Measurements from ENCODE around the gene ISL2.

GRCh38 chr15:75649688-75650370, 2.1 kb downstream of the SNX33 start:
- RRBS = no CpG with 5 or more reads among the region's 24 CpGs
CAGE:
- cytosol, long polyA plus RNA = no peak
- long polyA plus RNA = no peak
- nucleus, long polyA plus RNA = no peak

GRCh38 chr15:75653418-75653881, 5.7 kb downstream of the SNX33 start:
- RRBS = no CpG with 5 or more reads among the region's 13 CpGs
CAGE:
- cytosol, long polyA plus RNA = no peak
- long polyA plus RNA = no peak
- nucleus, long polyA plus RNA = no peak

- RRBS = no CpG with 5 or more reads among the region's 12 CpGs
CAGE:
- cytosol, long polyA plus RNA = no peak
- long polyA plus RNA = no peak
- nucleus, long polyA plus RNA = no peak
These were observed 13.3 kb downstream of the SNX33 start for GRCh38 chr15:75660912-75661523.

DNA sequence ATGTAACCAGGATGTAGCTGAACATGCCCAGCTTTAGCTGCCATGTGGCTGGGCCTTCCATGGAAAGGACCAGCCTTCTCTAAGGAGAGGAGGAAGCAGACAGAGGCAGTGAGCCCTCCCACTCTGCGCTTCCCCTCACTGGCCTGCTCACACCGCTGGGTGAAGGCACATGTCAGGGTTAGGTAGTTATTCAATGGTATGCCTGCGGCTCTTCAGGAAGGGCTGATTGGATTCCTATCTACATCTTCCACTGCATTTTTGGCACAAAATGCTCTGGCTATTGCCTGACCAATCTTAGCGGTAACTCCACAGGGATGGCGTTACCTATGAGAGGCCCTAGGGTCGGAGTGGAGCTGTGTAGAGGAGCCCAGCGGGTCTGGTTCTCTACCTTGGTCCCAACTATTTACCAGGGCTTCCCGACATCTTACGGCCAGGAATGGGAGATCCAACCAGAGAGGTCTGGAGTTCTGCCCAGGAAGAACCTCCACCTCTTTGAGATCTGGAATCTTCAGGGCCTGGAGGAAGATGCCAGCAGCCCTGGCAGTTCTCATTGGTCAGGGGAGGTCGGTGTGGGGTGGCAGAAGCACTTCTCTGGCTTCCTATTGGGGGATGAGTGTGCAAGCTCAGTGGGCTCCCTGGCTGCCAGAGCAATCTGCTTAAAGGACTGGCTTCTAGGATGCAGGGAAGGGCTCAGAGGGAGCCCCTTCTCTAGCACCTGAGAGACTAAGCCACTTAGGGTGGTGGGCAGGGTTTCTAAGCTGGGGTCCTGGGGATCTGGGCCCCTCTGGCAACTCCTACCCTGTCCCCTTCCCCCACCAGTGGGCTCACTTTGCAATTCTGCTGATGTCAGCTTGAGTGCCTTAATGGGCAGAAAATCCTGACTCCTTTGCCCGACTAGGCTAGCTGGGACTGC, 24.2 kb downstream of the SNX33 start:
- RRBS = no CpG with 5 or more reads among the region's 11 CpGs
CAGE:
- cytosol, long polyA plus RNA = no peak
- long polyA plus RNA = no peak
- nucleus, long polyA plus RNA = no peak

DNA sequence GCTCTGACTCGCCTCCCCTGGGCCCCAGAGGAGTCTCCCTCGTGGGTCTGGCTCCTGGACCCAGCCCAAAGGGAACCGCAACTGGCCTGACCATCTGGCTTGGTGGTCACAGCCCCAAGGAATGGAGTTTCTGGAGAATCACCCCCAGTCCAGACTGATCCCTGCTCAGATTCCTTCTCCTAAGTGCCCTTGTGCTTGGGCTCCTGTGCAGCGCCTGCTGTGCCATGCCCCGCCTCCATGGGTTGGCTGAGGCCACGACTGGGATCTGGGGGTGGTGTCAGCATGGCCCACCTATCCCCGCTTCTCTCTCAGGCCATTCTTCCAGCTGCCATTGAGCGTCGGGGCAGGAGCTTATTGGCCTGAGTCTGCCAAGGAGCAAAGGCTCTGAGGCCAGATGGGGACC, 19.1 kb downstream of the CSPG4 start:
- RRBS = no CpG with 5 or more reads among the region's 9 CpGs
CAGE:
- cytosol, long polyA plus RNA = no peak
- long polyA plus RNA = no peak
- nucleus, long polyA plus RNA = no peak

DNA sequence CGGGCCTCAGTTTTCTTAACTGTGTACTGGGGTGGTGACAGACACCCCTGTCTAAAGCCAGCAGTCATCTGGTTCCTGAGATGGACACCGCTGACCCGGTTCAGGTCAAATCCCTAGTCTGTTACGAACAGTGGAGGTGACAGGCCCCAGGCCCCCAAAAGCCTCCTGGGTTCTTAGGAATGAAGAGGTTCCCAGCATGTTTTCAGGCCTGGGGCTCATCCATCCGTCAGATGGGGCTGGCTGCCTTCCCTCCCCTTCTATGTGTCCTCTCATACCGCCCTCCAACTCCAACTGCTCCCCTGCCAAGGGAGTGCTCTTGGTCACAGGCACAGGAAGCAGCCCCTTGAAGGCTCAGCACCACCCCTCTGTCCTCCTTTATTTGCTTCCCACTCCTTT, 754 bp upstream of the ODF3L1 start:
- RRBS = 95% methylated on average over 3 of the region's 6 CpGs
CAGE:
- cytosol, long polyA plus RNA = no peak
- long polyA plus RNA = no peak
- nucleus, long polyA plus RNA = no peak

DNA sequence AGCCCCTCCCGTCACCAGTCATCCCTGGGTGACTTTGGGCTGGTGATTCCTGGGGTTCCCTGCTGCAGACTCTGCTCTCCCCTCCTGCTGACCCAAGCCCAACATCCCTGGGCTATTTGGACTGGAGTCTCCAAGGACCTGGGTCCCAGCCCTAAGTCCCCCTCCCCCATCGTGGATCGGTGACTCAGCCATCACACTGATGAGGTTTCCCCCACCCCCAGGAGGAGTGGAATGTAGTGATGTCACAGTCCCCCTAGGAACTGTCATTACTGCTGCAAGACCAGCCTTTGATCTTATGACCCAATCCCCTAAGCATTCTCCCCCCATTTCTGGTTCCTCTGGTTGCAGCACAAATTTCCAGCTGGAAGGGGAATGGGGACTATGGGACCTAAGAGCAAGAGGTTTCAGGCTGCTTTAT, 52.2 kb downstream of the ODF3L1 start:
- RRBS = no CpG with 5 or more reads among the region's 3 CpGs
CAGE:
- cytosol, long polyA plus RNA = no peak
- long polyA plus RNA = no peak
- nucleus, long polyA plus RNA = no peak

CAGE:
- cytosol, long polyA plus RNA = no peak
- long polyA plus RNA = no peak
- nucleus, long polyA plus RNA = no peak
These were observed 19.0 kb upstream of the UBE2Q2 start for GRCh38 chr15:75824279-75824586.

- RRBS = no CpG with 5 or more reads among the region's 1 CpG
CAGE:
- cytosol, long polyA plus RNA = no peak
- long polyA plus RNA = no peak
- nucleus, long polyA plus RNA = start-site peak on the plus strand at chr15:75938578-75939084, 349 reads
These were observed 35.1 kb downstream of the FBXO22 start for GRCh38 chr15:75938636-75939305.

DNA sequence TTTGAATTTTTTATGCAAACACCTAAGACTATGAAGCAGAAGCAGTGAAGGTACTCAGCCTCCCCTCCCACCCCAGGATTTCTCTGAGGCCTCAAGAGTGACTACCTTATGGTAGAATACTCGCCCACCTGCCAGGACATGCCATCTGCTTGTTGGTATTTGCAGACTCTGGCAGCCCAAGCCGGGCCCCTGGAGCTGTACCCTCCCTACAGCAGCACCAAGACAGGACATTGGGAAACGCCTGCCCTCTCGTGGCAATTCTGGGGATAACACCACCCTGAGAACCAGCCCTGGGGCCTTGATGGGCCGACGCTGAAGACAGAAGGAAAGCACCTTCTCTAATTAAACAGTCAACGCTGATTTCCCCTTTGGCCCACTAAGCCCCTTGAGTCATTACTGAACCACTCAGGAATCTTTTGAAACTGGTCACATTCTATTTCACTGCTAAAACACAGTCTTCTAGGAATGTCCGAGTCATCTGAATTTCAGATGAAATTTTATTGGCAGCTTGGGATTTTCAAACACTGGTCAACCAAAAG, 91.2 kb downstream of the TMEM266 start:
- RRBS = no CpG with 5 or more reads among the region's 8 CpGs
CAGE:
- cytosol, long polyA plus RNA = no peak
- long polyA plus RNA = no peak
- nucleus, long polyA plus RNA = no peak

DNA sequence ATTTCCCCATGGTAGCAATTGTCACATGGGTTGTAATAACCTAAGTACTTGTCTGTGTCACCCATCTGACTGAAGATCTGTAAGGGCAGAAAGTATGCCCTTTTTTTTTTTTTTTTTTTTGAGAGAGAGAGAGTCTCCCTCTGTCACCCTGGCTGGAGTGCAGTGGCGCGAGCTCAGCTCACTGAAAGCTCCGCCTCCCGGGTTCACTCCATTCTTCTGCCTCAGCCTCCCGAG, 481 bp upstream of the ETFA start:
- RRBS = no CpG with 5 or more reads among the region's 5 CpGs
CAGE:
- cytosol, long polyA plus RNA = no peak
- long polyA plus RNA = no peak
- nucleus, long polyA plus RNA = no peak

DNA sequence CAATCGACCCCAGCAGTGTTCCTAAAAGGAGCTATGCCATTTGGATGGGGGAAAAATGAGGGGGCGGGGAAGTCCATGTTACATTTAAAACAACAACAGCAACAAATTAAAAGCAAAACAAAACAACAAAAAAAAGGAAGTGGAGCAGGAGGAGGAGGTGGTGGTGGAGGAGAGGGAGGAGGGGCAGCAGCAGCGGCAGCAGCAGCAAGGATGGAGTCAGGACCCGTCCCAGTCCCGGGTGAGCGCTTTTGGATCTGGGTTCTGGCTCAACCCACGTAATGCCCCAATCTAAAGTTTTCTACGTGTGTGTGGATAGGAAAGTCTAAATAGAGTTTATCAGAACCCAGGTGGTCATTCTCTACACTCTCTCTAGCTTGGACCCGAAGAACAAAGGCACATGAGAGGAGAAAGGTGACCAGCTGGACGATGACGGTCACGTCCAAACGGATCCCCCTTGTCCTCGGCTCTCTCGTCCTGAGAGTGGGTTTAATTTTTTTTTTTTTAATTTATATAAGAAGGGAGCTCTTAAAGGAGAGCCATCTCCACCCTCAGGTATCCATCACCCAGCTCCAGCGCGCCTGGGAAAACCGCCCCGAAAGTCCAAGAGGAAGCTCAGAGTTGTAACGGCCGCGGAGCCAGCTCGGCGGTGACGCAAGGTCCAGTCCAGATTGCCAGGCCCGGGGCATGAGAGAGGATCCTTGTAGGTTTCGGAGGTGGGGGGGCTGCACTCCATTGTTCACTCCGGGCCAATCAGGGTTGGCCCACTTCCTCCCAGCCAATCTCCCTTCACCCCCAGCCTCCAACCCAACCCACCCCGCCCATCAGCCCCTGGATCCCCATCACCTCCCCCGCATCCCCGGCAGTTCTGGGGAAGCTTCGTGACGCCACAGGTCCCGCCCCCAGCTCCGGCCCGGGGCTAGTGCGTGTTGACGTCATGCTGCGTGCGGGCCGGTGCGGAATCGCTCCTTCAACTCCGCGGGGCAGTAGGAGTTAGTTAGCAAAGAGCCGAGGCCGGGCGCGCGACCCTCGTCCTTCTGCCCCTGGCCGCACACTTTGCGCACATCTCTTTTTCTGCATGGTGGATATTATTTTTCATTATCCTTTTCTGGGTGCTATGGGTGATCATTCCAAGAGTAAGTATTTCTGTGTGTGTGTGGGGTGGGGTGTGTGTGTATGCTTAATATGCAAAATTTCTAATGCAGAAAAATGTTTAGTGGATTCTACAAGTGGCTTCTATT, at the start of gene ISL2:
TSS of gene ISL2 (plus strand) at position 965 of the 1,238 bp plus-strand sequence.
- RRBS = 1% methylated on average over 15 of the region's 53 CpGs
CAGE:
- cytosol, long polyA plus RNA = start-site peak on the plus strand centred at position 981 of the sequence, 5 bp wide, 6 reads
- long polyA plus RNA = no peak
- nucleus, long polyA plus RNA = start-site peak on the minus strand centred at position 669 of the sequence, 9 bp wide, 25 reads; start-site peak on the plus strand centred at position 981 of the sequence, 5 bp wide, 11 reads

DNA sequence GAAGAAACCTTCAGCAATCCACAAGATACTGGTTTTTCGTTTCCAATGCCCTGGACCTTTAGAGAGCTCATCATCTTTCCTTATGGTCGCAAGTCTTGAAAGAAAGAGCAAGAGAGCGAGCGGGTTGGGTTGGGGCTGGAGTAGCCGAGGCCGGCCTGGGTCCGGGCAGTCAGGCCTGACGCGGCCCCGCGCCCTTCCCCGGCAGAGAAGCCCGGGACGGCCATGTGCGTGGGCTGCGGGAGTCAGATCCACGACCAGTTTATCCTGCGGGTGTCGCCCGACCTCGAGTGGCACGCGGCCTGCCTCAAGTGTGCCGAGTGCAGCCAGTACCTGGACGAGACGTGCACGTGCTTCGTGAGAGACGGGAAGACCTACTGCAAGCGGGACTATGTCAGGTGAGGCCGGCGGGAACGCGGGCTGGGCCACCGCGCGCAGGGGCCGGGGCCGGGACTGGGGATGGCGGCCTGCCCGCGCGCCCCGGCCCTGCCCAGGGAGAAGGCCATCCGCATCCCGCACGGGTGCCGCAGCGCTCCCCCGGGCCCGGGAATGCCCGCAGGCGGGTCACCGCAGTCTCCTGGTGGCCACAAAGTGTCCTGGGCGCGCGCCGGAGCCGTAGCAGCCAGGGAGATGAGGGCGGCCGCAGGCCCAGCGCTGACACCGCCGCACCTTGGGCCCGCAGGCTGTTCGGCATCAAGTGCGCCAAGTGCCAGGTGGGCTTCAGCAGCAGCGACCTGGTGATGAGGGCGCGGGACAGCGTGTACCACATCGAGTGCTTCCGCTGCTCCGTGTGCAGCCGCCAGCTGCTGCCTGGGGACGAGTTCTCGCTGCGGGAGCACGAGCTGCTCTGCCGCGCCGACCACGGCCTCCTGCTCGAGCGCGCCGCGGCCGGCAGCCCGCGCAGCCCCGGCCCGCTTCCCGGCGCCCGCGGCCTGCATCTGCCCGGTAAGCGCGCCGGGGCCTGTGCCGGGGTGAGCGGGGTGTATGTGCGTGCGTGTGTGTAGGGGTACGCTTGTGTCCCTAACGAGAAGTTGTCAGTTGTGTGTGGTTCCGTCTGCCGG, 1.3 kb downstream of the ISL2 start:
- RRBS = 3% methylated on average over 36 of the region's 109 CpGs
CAGE:
- cytosol, long polyA plus RNA = no peak
- long polyA plus RNA = no peak
- nucleus, long polyA plus RNA = no peak

- RRBS = 1% methylated on average over 26 of the region's 52 CpGs
CAGE:
- cytosol, long polyA plus RNA = no peak
- long polyA plus RNA = no peak
- nucleus, long polyA plus RNA = no peak
These were observed 10.5 kb downstream of the ISL2 start for GRCh38 chr15:76346974-76347603.

- RRBS = no CpG with 5 or more reads among the region's 5 CpGs
CAGE:
- cytosol, long polyA plus RNA = no peak
- long polyA plus RNA = no peak
- nucleus, long polyA plus RNA = start-site peak on the minus strand at chr15:76775075-76775114, 13 reads
These were observed 130.3 kb downstream of the SCAPER start for GRCh38 chr15:76774814-76775319.

DNA sequence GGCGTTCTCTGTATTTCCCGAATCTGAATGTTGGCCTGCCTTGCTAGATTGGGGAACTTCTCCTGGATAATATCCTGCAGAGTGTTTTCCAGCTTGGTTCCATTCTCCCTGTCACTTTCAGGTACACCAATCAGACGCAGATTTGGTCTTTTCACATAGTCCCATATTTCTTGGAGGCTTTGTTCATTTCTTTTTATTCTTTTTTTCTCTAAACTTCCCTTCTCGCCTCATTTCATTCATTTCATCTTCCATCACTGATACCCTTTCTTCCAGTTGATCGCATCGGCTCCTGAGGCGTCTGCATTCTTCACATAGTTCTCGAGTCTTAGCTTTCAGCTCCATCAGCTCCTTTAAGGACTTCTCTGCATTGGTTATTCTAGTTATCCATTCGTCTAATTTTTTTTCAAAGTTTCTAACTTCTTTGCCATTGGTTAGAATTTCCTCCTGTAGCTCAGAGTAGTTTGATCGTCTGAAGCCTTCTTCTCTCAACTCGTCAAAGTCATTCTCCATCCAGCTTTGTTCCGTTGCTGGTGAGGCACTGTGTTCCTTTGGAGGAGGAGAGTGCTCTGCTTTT, 84.2 kb upstream of the TSPAN3 start:
- RRBS = no CpG with 5 or more reads among the region's 12 CpGs
CAGE:
- cytosol, long polyA plus RNA = no peak
- long polyA plus RNA = no peak
- nucleus, long polyA plus RNA = no peak

DNA sequence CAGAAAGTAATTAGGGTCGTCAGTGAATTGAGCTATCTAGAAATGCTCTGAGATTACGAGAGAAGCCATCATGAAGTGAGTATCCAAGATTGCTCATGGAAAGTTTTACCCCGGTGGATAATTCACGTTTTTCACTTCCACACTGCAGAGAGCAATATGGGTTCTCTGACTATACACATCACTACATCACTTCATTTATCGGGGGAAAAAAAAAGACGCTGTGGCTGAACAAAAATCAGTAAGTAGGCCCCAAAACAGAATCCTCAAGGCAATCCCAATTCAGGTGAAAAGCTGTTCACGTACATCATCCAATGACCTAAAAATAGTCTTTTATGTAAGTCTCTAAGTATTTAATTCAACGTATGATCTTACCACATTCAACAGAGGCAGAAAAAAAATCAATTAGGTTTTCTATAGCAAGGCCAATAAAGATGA, 1.3 kb downstream of the PEAK1 start:
- RRBS = no CpG with 5 or more reads among the region's 8 CpGs
CAGE:
- cytosol, long polyA plus RNA = no peak
- long polyA plus RNA = no peak
- nucleus, long polyA plus RNA = no peak

- RRBS = no CpG with 5 or more reads among the region's 5 CpGs
CAGE:
- cytosol, long polyA plus RNA = no peak
- long polyA plus RNA = no peak
- nucleus, long polyA plus RNA = no peak
These were observed 4.4 kb downstream of the HMG20A start for GRCh38 chr15:77424948-77425549.

- RRBS = no CpG with 5 or more reads among the region's 6 CpGs
CAGE:
- cytosol, long polyA plus RNA = no peak
- long polyA plus RNA = no peak
- nucleus, long polyA plus RNA = no peak
These were observed 66.3 kb downstream of the HMG20A start for GRCh38 chr15:77486919-77487554.

- RRBS = no CpG with 5 or more reads among the region's 4 CpGs
CAGE:
- cytosol, long polyA plus RNA = no peak
- long polyA plus RNA = no peak
- nucleus, long polyA plus RNA = no peak
These were observed 86.7 kb downstream of the LINGO1 start for GRCh38 chr15:77546017-77546465.

Measured in H1 (cell line).